Kidney (tissue), 2 donors: Measurements from ENCODE around the gene ABI2.

DNA sequence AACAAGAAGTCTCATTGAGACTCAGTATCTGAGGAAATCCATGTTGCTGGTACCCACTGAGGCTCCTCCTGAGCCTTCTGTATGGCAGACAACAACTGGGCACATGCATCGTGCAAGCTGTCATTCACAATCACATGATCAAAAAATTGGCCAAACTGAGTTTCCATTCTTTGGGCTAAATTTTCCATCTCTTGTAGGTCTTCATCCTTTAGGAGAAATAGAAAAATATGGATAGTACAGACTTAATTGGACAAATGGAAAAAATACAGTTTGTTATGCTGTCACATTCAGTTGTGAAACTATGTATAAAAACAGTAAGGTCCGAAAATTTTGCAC, 1.9 kb upstream of the TMEM237 start:
- PRO-cap, result no peak
- RRBS, result no CpG with 5 or more reads among the region's 2 CpGs

DNA sequence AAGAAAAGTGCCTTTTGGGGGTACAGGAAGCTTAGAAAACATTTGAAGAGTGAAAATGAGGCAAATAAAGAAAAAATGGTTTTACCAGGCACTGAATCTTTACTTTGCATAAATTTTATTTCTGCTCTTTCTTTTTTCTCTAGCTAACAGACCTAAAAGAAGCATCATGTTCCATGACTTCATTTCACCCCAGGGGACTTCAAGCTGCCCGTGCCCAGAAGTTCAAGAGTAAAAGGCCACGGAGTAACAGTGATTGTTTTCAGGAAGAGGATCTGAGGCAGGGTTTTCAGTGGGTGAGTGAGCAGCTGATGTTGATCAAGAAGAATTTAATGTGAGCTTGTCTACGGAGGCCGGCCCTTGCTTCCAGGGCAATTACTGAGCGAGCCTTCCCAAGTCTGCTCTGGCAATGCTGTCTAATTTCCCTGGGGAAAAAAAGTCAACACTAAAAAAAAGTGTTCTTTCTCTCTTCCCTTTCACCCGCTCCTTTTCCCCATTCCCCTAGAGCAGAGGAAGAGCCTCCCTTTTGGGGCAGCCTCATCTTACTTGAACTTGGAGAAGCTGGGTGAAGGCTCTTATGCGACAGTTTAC, 1.1 kb downstream of the CDK15 start:
- PRO-cap, result no peak
- RRBS, result no CpG with 5 or more reads among the region's 7 CpGs

- PRO-cap, result no peak
- RRBS, result no CpG with 5 or more reads among the region's 16 CpGs
Observed at GRCh38 chr2:201966814-201967405, 66.7 kb upstream of the FZD7 start.

GRCh38 chr2:202063983-202064637, 8.9 kb upstream of the KIAA2012 start:
- PRO-cap, result no peak
- RRBS, result no CpG with 5 or more reads among the region's 4 CpGs

DNA sequence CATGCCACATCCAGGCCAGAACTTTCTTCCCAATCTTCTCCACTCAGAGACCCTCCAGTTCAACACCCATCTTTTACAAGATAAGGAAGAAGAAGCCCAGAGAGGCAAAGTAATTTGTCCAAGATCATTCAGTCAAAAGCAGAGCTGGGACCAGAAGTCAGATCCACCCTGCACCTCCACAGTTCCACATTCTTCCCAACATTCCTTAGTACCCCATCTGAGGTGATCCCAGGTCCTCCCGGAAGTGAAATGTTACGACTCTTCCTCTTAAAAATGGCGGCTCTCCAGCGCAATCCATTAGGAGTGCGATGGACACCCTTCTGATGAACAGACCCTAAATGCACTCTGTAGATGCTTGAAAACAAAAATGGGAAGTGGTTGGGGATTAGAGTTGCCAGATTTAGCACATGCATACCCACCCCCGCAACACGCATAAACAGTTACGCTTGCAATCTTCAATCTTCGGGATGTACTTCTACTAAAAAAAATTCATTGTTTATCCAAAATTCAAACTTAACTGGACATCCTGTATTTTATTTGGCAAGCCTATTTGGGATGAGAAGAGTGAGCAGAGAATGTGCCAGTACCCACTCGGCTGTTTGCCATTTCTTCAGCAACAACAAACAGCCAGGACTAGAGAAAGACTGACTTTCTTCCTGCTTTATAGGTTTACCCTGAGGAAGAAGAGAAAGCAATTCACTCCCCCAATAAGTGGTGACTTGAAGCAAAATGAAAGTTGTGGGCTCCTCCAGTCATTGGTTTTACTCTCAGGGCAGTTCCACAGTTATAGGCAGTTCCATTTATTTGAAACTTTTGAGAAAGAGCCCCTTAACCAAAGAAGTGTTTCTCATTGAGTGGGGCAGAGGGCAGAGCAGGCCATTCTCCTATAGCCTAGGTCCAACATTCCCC, 18.4 kb downstream of the KIAA2012 start:
- PRO-cap, result no peak
- RRBS, result no CpG with 5 or more reads among the region's 10 CpGs

- PRO-cap, result no peak
- RRBS, result no CpG with 5 or more reads among the region's 4 CpGs
Observed at GRCh38 chr2:202276333-202276611, 10.7 kb downstream of the NOP58 start.

- PRO-cap, result no peak
- RRBS, result no CpG with 5 or more reads among the region's 13 CpGs
Observed at GRCh38 chr2:202288465-202288863, 22.9 kb downstream of the NOP58 start.

DNA sequence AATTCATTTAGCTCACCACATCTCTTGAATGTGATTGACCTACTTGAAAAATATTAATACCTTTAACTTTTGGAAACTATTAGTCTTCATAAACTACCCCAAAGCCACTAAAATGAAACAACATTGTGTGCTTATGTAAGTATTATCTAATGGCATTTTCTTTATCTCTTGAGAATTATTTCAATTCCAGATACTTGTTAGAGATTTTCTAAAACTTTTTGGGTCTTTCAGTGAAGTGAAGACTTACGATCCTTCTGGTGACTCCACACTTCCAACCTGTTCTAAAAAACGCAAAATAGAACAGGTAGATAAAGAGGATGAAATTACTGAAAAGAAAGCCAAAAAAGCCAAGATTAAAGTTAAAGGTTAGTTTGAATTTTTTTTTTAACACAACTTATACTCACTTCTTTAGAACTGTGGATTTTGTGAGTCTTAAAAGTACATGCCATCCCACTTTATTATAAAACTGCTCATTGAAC, 34.5 kb downstream of the NOP58 start:
- PRO-cap, result no peak
- RRBS, result no CpG with 5 or more reads among the region's 2 CpGs

- PRO-cap, result no peak
- RRBS, result no CpG with 5 or more reads among the region's 7 CpGs
Observed at GRCh38 chr2:202317380-202318009, 51.9 kb downstream of the NOP58 start.

DNA sequence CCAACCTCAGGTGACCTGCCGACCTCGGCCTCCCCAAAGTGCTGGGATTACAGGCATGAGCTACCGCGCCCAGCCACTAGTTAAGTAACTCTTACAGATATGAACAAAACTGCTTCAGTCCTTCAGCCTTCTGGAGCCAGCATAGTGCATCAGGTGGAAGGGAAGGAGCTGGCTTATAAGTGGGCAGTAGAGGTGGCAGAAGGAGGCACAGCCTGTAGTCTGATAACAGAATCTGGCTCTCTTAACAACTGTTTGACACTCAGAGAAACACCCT, 3.3 kb downstream of the FAM117B start:
- PRO-cap, result no peak
- RRBS, result no CpG with 5 or more reads among the region's 4 CpGs

GRCh38 chr2:202642604-202643554, 8.1 kb downstream of the FAM117B start:
- PRO-cap, result no peak
- RRBS, result no CpG with 5 or more reads among the region's 6 CpGs

DNA sequence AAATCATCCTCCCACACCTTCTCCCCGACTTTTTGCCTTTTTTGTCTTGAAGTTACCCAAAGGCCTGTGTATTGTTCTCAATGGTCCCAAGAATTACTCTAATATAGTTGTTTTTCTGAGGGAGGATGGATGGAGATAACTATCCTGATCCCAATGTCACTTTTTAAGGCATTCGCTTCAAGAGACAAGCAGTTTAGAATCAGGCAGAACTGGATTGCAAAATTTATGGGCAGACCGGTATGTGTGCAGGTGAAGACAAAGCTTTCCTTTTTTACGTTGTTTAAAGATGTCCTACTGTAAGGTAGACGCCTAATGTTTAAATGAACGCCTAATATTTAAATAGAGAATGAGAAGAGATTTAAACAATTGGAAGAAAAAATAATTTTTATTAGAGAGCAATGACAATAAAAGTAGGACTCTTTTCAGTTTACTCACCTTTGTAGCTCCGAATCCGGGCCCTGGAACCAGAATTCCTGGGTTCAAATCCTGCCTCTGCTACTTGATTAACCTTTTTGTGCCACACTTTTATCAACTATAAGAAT, 862 bp downstream of the CARF start:
- PRO-cap, result no peak
- RRBS, result no CpG with 5 or more reads among the region's 8 CpGs

DNA sequence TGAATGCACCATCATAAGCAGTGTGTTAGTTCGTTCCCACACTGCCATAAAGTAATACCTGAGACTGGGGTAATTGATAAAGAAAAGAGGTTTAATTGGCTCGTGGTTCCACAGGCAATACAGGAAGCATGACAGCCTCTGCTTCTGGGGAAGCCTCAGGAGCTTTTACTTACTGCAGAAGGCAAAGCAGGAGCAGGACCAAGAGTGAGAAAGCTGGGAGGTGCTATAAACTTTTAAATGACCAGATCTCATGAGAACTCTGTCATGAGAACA, 55.8 kb downstream of the NBEAL1 start:
- PRO-cap, result unidirectional peak, minus-strand start at position 206 of the sequence
- RRBS, result no CpG with 5 or more reads among the region's 2 CpGs

DNA sequence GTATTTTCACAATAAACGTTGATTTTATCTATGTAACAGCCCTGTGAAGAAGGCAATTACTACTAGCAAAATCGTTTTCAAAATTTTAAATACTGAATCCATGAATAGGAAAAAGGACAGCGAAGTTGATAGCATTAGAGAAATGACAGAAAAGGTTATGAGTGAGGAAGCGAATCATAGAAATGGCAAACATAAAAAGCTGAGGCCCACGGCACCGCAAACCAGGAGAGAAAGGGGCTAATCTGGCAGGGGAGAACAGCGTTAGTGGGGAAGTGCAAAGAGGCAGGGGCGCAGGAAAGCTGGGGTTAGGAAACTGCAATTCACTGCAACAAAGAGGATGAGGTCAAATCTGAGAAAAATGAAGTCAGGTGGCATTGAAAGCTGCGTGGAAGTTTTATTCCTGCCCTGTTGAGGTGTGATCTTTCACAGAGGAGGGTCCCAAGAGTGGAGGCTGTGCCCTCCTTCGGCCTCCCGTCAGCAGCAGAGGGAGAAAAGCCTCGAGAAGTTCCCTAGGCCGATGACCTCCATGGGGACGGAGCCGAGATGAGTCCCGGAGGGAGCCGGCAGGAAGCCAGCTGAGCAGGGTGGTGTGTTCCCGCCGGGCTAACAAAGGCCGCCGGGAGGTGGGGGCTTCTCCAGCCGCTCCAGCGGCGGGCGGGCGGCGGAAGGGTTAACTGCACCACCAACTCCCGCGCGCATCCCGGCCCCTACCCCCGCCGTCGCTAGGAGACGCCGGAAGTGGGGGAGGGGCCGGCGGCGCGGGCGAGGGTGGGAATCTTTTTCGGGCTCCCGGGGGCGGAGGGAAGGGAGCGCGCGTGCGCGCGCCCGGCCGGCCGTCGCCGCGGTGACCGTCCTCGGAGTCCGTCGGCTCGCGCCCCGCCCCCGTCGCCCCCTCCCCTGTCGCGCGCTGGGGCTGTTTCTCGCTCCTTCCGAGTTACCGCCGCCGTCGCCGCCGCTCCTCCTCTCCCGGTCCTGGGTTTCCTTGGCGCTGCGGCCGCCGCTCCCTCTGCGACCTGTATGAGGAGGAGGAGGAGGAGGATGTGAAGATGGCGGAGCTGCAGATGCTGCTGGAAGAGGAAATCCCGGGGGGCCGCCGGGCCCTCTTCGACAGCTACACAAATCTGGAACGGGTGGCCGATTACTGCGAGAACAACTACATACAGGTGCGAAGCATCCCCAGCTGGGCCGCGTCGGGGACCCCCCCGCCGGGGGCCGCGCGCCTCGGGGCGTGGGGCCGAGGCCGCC, at the start of gene ABI2:
ABI2 (plus strand) TSS at position 926 of the 1,245 bp plus-strand sequence.
- PRO-cap, result bidirectional peak, plus-strand start at position 816 of the sequence, minus-strand start at position 724 of the sequence
- RRBS, result under 1% methylated on average over 34 of the region's 103 CpGs

DNA sequence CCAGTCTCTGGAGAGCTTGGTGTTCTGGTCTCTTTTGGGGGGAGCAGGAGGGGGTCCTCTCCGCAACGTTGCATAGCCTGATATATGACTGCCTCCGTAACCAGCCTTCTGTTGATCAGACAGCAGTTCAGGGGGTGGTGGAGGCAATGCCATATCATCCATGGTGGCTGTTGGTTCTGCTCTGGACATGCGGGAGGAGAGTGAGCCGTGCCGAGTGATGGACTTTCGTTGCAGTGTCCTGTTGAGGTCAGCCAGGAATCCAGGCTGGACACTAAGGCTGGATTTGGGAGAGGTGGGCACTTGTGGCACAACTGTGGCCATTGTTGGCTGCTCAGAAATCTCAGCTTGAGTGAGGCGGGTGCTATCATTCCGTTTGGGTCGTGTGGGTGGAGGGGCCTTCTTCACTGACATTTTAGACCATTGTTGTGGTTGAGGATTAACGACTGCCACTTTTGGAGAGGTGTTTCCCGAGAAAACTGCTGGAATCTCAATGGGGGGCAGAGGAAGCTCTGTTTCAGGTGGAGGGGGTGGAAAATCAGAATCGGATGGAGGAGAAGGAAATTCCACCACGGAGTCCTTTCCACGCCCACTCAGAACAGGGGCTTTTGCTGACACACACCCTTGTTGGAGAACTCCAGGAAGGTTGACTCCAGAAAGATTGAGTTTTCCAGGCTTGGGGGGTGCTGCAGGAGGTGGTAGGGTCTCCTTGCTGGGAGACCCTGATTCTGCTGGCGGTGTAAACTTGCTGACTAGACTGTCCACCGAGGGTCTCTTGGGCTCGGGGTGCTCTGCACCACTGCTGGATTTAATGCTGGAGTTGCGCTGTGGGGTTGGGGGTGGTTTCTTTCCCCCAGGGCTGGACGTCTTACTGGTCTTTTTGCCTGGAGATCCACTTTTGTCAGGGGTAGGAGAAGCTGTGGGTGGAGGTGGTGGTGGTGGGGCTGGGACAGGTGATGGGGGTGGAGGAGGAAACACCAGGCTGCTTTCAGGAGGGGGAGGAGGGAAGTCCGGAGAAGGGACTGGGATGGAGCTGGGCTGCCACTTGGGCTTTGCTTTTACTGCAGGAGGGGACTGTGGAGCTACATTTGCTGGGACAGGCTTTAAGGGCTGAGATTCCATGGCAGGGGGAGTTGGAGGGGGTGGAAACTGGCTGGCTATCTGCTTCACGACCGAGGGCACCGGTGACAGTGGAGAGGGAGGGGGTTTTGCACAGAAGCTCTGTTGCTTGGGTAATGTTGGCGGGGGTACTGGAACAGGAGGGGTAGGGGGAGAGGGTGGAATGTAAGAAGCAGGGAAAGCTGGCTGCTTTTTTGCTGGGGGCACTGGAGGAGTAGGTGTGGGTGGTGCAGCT, 95.2 kb downstream of the RAPH1 start:
- PRO-cap, result no peak
- RRBS, result no CpG with 5 or more reads among the region's 25 CpGs

- PRO-cap, result no peak
- RRBS, result no CpG with 5 or more reads among the region's 10 CpGs
Observed at GRCh38 chr2:203543837-203544375, 8.8 kb upstream of the RAPH1 start.

GRCh38 chr2:203811296-203812384, 55.9 kb upstream of the CTLA4 start:
- PRO-cap, result no peak
- RRBS, result no CpG with 5 or more reads among the region's 12 CpGs

GRCh38 chr2:203868953-203869887, 1.6 kb downstream of the CTLA4 start:
- PRO-cap, result no peak
- RRBS, result no CpG with 5 or more reads among the region's 4 CpGs

GRCh38 chr2:203940022-203940616, 3.6 kb downstream of the ICOS start:
- PRO-cap, result no peak
- RRBS, result no CpG with 5 or more reads among the region's 5 CpGs

GRCh38 chr2:203948767-203949813, 12.5 kb downstream of the ICOS start:
- PRO-cap, result no peak
- RRBS, result no CpG with 5 or more reads among the region's 3 CpGs